HGPS cell (cell line): ENCODE measurements around the gene ENAH.

GRCh38 chr1:224387161-224387871, 30.6 kb downstream of the CNIH4 start:
- RRBS = no CpG with 5 or more reads among the region's 7 CpGs

DNA sequence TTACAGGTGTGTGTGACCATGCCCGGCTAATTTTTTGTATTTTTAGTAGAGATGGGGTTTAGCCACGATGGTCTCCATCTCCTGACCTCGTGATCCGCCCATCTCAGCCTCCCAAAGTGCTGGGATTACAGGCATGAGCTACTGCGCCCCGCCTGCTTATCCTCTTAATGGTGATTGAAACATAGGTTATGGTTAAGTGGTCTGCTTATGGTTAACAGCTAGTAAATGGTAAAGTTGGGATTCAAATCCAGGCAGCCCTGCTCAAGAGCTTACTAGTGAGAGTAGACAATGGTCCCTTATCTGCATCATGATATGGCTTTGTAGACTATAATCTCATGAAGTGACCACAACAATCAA, 37.9 kb downstream of the CNIH4 start:
- RRBS = no CpG with 5 or more reads among the region's 6 CpGs

- RRBS = no CpG with 5 or more reads among the region's 6 CpGs
These were observed 26.3 kb downstream of the WDR26 start for GRCh38 chr1:224407996-224409043.

DNA sequence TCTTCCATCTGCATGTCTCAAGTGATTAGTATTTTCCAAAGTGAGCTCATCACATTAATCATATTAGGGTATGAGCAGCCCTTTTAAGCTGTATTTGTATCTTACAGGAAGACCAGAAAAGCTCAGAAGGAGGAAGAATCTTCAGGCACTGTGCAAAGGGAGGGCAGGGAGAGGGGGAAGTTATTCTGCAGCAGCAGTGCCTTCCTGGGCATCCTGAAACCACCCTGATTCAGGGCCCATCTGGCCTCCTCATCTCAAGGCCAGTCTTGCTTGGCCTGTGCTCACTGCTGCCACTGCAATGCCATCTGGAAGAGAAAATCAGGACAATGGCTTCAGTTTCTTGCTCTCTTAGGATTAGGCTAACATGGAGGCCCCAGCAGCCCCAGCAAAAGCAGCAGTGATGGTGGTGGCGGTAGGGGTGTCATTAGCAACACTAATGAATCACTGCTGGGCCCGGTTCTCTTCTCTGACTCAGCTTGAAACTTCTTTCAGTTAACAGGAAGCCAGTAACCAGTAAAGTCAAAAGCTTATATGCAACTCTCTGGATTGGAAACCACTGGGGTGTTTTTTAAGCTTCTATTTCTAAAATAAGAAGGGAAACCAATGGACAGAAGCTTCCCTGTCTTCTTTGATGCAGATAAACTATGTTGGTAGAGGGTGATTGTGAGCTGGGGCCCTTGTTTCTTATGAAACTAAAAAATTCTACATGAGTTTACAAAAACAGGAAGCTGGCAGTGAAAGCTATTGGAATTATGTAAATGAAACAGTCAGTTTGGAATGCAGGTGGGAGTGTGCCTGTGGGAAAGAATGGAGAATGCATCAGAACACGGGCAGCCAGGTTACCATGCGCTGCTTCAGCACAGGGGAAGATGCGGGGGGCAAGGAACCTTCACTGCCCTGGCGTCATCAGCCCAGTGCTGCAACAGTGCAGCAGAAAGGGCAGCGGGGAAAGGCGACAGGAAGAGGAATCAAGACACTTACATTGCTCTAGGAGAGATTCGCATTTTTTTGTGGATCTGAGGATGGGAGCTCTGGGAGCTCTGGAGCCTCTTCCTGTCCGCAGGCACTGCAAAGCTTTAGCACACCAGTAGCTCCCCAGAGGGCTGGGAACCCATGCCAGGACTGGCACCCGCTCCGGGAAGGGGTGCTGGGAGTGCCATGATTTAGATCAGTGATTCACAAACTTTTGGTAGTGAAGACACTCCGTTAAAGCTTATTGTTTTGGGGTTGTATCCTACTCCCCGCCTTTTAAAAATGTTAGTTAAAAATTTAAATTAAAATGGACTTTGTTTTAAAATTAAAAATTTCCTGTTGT, 63.8 kb upstream of the WDR26 start:
- RRBS = no CpG with 5 or more reads among the region's 14 CpGs

DNA sequence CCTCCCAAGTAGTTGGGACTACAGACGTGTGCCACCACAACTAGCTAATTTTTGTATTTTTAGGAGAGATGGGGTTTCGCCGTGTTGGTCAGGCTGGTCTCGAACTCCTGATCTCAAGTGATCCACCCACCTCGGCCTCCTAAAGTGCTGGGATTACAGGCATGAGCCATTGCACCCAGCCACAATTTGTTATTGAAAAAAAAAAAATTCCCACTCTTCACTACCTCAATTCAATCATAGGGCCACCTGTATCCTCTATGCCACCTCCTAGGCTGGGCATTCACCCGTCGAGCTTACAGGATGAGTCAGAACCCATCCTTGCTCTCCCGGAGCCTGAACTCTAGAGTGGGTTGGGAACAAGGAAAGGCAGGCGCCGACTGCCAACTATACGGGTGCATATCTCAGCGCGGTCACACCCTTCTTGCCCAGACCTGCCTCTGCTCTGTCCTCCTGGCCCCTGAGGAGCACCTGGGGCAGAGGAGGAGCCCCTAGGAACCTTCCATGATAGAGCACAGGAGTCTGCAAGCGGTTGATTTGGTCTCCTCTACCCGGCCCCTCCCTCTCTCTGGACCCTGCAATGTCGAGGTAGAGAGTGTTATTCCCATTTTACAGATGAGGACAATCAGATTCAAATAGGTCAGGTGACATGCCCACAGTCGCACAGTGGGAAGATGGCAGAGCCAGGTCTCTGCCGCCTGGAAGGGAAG, 21.4 kb upstream of the LBR start:
- RRBS = no CpG with 5 or more reads among the region's 18 CpGs

DNA sequence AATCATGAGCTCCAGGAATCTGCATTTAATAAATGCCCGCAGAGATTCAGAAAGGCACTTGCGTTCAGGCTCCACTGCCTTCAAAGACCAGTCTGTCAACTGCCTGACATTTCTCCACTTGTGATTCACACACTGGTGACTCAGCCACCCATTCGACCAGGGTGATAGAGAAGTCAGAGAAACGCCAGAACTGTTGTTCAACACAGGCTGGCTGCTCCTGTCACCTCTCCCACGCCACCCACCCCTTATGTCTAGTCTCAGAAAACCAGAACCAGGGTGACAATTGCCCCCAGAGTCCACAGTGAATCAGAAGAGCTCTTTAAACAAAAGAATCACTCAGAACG, 26.9 kb upstream of the LBR start:
- RRBS = no CpG with 5 or more reads among the region's 6 CpGs

DNA sequence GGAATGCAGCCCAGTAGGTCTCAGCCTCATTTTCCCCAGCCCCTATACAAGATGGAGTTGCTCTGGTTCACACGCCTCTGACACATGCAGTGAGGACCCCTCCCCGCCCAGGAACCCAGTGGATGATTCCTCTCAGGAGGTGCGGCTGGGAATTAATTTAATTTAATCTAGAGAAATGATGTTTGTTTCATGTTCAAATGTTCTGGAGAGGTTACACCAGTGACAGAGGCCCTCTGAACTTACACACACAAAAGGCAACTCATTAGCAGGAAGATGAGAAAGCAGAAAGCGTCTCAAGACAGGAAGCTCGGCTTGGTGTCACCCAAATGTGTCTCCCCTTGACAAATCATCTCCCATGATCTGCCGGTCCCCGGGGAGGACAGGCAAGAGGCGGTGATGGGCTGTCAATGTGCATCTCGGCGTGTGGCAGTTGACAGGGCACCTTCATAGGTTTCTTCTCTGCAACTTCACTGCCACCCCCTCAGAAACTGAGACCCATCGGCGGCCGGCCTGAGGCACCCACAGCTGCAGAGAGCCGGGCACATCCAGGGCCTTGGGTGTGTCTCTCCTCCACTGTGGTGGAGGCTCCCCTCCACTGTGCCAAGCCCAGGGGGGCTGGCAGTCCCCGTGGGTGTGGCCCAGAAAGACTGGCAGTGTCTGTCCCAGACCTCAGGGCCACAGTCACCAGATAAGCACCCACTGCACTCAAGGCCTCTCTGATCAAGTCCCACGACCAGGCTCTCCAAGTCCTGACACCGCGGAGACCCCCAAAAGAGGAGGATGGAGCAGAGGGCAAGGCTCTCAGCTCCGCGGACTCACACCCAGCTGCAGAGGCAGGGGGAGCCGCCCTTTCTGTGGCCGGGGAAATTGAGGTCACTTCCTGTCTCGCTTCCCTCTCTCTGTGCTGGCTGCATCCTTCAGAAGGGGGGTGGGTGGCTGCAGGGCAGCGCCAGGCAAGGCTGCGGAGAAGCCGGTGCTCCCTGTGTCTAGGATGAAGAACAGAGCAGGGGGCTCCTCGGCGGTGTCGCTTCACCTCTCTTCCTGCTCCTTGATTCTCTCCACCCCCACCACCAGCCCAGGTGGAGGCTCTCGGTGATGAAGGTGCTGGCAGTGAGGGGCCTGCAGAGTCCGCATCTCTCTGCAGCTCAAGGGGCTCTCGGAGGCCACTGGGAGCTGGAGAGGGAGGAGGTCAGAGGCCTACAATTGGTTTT, 39.5 kb upstream of the LBR start:
- RRBS = 40% methylated on average over 2 of the region's 32 CpGs

- RRBS = no CpG with 5 or more reads among the region's 5 CpGs
These were observed 40.4 kb upstream of the LBR start for GRCh38 chr1:225468232-225468690.

DNA sequence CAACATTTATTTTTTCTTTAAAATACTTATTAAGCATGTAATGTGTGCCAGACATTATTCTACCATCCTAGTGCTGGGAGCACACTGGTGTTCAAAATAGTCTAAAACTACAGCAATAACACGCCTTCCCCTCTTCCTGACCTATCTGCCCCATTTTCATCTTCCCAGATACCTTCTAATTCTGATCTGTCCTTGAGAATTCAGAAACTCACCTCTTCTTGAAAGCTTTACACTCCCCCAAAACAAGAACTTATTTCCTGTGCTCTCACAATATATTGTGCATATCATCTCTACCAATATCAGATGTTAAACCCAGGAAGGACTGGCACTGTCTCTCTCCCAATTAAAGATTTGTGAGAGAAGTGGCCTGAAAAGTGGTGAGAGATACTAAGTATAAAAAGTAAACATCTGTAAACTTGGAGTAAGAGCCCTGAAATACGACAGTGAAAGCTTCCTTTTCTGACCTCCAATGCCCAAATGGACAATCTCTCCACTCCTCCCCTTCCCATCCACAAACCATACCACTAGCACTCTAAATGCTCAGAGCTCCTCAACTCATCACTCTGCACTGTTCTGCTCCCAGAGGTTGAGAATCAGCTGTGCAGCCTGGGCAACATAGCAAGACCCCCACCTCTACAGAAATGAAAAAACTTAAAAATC, 77.3 kb downstream of the ENAH start:
- RRBS = no CpG with 5 or more reads among the region's 2 CpGs

GRCh38 chr1:225652485-225653219, at the start of gene ENAH:
Gene ENAH (minus strand): TSS chr1:225653123.
- RRBS = 1% methylated on average over 63 of the region's 85 CpGs

- RRBS = no CpG with 5 or more reads among the region's 6 CpGs
These were observed 5.2 kb upstream of the SRP9 start for GRCh38 chr1:225772267-225772973.

- RRBS = no CpG with 5 or more reads among the region's 3 CpGs
These were observed 10.7 kb downstream of the EPHX1 start for GRCh38 chr1:225820596-225821124.

GRCh38 chr1:225824879-225825991, 15.3 kb downstream of the EPHX1 start:
- RRBS = no CpG with 5 or more reads among the region's 15 CpGs

DNA sequence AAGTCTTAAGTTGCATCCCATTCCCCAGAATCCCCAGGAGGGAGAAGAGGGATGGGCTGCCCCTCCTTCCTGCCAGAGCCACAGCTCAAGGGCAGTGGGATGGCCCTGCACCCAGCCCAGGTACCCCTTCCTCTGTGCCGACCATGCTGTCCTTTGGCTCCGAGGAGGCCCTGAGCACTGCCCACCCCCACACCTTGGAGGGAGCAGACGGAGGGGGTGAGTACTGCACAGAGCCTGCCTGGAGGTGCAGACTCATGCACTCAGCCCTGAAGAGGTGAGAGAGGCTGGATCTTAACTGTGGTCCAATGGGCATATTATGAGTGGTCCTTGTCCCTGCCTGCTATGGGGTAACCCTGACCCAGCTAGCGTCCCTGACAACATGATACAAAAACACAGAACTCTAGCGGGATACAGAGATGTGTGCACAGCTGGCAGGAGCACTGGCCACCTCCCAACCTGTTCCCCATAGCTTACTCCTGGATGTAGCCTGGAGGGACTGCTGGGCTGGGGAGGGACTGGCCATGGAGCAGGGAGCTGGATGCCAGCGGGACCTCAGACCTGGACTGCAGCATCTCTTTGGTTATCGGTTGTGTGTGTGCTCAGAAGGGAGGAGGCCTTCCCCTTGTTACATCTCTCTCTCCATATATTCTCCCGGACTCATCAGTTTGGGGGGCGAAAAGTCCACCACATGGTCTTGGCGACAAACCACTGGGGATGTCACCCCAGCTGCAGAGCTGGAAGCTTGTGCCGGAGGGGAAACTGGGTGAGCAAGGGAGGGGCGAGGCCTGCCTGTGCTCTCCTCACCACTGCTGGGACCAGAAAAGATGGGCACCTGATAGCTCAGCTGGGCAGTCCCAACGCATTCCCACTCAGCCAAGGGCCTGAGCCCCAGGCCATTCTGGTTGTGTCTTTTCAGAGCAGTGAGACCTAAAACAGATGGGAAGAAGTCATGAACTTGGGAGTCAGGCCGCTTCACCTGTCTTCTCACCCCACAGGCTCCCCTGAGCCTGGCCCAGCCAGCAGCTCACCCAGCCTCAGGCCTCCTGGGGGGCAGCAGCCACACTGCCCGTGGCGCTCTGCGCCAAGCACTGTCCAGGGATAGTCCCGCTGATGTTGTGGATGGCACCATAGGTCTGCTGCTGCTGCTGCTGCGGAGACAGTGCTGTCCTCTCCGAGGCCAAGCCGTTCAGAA, 35.8 kb downstream of the TMEM63A start:
- RRBS = 87% methylated on average over 3 of the region's 21 CpGs

- RRBS = no CpG with 5 or more reads among the region's 10 CpGs
These were observed 2.4 kb downstream of the TMEM63A start for GRCh38 chr1:225879450-225880606.

DNA sequence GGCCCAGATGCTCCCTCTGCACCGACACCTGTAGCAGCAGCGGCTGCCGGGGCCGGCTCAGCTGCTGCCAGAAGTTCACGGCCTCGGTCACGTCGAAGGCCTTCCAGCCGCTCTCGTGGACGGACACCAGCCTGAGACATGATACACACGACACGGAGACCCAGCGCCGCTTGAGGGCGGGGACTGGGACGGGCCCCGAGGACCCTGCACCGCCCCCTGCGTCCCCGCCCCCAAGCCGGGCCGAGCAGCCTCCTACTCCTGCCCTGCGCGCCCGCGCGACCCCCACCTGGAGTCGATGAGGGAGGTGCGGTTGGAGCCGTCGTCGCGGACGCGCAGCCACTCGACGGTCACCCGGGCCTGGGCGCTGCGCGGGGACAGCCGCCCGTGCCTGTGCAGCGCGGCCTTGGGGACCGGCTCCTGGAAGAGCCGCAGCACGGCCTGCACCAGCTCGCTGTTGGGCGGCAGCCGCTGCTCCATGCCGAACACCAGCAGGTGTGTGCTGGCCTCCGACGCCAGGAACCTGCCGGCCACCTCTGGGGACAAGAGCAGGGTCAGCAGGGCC, 1.5 kb downstream of the LEFTY2 start:
- RRBS = 67% methylated on average over 10 of the region's 56 CpGs

- RRBS = no CpG with 5 or more reads among the region's 18 CpGs
These were observed 23.3 kb downstream of the SDE2 start for GRCh38 chr1:225975761-225976395.

GRCh38 chr1:226165683-226166291, 20.8 kb downstream of the ACBD3 start:
- RRBS = no CpG with 5 or more reads among the region's 1 CpG

GRCh38 chr1:226182052-226182581, 4.4 kb downstream of the ACBD3 start:
- RRBS = no CpG with 5 or more reads among the region's 11 CpGs